Left common carotid artery plus branches (tissue), 1 donor: ENCODE measurements around a stretch of chr9.

GRCh38 chr9:100147774-100148678, 49.0 kb downstream of the INVS start:
- PRO-cap, result no peak

DNA sequence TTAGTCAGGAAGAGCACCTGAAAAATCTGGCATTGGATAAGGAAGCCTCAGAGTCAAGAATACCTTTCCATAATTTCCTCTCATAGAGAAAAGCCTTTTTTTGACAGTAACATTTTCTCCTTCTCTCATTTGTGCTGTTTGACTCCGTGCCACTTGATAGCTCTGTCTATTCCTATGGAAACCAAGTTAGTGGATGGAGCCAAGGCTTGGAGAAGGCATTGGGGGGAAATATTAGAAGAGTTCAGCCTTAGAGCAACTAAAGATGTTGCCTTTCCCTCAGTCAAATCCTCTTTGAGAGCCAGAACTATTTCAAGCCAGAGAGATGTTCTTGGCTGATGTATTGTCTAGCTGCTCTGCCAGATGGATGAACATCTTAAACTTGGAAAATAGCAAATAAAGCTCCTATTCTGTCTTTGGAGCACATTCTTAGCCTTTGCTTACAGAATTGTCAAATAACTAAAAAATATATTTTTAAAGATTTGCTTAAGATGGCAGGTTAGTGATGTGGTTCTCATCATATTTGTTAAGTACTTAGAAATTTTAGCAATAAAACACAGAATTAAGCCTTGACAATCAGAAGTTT, 112.5 kb downstream of the INVS start:
- PRO-cap, result no peak

DNA sequence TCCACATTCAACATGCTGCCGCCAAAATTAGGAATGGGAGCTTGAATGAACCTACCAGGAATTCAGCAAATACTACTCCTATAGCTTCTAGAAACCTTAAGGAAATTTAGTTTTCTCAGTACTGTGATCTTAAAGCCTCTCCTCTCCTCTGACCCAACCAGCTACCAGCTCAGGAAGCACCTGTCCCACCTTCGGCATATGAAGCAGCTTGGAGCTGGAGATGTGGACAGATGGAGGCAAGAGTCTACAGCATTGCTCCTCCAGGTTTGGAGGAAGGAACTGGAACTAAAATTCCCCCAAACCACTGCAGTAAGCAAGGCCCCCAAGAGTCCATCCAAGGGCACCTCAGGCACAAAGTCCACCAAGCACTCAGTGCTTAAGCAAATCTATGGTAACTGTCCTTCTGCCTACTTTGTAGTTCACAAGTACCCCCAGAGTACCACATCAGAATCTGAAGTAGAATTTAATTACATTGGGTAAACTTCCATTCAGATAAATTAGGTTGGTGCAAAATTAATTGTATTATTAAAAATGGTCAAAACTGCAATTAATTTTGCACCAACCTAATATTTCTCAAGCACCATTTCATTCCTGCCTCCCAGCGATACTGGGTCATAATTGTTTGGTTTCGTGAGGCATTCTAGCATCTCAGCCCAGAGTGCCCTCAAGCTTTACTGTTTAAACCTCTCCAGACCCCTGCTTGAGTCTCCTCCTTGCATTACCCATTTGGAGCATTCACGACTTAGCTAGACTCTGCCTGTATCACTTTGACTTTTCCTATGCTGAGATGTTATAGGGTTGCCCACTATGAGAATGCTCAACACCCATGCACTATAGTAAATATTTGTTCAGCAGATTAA, 55.8 kb downstream of the TEX10 start:
- PRO-cap, result no peak

GRCh38 chr9:100411408-100411959, 15.5 kb upstream of the MSANTD3 start:
- PRO-cap, result no peak

GRCh38 chr9:101354297-101355007, 30.4 kb downstream of the BAAT start:
- PRO-cap, result no peak

- PRO-cap, result no peak
Measured at GRCh38 chr9:101372411-101372641, 12.5 kb downstream of the BAAT start.

DNA sequence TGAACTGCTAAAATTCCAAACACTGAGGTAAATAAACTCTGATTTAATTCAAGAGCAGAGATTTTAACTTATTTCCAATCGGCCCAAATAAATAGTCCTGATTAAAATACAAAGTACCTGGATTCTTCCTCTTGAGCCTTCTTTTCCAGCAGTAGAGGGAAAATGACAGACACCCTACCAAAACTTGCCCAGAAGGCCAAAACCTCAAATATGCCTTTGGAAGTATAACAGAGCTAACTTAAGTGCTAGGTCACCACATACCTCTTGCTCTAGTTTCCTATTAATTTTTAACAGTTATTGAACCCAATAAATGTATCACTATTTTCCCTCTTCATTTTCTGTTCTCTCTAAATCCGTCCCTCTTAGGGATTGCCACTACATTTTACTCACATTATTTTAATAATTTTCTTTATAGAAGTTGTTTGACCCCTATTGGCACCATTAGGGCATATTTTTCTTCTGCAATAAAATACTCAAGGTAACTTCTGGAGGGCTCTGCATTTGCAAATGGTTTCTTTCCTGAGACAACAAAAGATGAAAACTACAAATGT, 1.4 kb downstream of the BAAT start:
- PRO-cap, result no peak

DNA sequence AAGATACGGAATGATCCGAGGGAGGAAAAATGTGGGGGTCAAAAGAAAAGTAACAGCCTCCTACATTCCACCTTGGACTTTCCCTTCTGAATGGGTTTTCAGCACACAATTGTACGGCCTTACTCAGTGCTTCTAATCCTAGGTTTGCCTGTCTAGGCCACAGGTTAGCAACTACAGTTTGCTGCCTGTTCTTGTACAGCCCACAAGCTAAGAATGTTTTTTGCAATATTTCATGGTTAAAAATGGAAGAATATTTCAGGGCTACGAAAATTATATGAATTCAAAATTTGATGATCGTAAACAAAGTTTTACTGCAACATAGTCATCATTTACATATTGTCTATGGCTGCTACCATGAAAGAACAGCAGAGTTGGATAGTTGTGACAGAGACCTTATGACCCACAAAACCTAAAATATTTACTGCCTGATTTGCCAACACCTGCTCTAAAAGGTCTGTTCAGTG, 599 bp upstream of the PGAP4 start:
- PRO-cap, result no peak

- PRO-cap, result no peak
Measured at GRCh38 chr9:101553892-101554205, 20.2 kb downstream of the RNF20 start.

DNA sequence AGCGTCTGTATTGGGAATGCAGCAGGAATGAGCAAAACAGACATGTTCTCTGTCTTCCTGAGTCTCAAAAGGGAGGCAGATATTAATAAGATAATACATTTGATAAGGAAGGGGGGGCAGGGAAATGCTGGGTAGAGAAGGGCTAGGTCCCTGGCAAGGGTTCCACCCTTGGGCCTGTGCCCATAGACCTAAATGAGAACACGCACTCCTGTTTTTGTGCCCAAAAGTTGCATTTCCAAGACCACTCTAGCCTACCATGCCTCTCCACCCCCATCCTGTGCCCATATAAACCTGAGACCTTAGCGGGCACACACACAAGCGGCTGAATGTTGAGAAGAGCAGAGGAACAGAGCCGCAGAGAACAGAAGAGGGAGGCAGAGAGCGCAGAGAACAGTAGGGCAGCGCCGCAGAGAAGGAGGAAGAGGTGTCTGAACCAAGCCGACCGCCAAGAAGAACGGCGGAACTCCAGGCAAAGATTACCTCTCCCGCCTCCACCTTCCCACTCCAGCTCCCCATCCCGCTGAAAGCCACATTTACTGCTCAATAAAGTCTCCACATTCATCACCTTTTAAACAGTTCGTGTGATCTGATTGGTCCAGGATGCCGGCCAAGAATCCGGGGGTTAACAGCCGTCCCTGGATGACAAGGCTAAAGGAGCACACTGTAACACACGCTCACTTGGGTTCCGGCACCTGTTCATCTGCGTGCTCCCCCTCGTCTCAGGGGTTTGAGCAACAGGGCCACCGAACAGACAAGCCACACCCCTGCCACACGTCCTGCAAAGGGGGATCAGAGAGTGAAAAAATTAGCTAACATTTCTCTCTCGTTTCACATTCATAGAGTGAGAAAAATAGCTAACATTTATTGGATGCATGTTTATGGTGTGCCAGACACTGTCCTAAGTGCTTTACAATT, 33.3 kb downstream of the GRIN3A start:
- PRO-cap, result no peak

DNA sequence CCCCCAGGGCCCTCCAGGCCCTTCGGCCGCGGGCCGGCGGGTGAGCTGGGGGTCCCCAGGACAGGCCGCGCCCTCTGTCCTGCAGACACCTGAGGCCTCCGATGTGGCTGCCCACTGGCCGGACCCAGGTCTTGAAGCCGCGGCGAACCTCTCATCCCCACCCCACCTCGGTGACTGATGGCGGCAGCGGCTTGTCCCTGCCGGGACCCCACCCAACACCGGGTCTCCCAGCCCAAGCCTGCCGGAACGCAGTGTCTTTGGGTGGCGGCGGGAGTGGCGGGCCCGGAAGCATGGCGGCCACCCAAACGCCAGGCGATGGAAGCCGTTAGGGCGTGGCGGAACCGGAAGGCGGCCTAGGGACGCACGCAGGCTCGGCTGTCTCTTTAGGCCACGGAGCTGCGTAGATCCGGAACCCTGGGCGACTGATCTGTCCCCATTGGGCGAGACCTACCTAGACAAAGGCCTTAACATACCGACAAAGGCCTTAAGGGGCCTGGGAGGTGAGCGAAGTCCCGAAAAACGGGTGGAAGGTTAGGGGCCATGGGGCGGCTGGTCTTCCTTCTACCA, 94.7 kb upstream of the SMC2 start:
- PRO-cap, result no peak

DNA sequence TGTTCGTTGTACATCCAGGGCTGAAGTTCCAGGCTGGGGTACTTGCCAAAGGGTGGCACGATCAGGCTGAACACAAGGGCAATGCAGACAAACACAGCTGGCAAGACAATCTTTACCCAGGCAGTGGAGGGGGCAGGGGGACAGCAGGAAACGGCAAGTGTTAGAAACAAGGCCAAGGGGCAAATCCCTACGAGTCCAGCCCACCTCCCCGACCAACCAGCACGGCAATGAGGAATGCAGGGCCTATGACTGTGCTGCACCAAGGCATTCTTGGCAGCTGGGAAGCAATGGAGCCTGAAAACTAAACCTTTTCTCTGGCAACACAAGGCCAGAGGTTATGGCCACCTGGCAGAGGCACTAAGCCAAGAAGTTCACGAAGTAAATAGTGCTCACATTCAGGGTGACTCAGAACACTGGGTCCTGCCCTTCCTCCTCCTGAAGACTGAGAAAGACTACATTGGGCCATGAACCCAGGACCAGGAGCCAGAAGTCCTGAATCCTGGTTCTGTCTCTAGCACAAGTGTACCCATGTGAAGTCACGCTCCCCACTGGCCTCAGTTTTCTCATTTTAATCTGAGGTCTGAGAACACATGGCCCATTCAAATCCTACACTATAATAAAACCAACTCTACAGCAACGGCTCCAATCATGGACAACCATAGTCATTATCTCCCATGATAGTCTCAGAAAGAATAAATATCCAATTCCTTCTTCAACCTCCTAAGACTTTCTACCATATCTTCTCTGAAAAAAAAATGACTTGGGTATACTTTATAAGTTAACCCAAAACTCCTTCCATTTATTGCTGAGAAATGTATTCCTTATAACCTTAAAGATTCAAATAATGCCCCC, 47.1 kb downstream of the NIPSNAP3B start:
- PRO-cap, result no peak

DNA sequence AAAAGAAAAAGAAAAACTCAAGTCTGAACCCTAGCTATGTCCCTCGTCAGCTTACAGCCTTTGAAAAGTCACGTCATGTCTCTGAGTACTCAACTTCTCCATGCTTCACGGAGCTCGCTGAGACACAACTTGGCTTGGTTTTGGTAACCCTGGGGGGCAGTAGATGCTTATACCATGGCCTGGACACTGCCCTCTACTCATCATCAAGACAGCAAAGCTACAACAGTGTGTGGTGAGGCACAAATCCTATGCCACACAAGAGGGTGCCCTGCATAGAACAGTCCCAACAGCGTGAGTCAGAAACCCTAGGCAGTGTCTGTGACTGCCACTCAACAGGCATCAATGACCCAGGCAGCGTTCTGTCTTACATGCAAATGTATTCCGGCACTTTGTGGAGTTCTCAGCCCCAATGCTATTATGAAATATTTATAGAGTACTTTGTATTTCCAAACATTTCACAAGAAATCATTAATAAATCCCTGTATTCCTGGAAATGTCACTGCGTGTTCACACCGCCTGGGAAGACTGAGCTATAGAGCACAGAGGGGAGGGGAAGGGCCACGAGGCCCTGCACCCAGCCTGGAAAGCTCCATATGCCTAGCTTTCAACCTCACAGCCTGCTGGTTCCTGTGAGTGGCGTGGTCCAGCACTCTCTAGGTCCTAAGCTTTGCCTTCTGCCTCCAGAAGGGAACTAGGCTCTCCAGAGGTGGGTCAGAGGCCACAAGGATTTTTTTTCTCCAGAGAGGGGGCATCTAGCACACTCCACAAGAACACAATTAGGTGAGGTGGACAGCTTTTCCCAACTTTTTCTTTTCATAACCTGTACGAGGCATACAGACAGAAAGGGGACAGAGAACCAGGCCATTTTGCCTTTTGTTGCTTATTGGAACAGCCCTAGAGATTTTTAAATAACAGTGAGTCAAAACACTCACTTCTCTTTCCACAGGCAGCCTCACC, 77.8 kb downstream of the NIPSNAP3B start:
- PRO-cap, result no peak

DNA sequence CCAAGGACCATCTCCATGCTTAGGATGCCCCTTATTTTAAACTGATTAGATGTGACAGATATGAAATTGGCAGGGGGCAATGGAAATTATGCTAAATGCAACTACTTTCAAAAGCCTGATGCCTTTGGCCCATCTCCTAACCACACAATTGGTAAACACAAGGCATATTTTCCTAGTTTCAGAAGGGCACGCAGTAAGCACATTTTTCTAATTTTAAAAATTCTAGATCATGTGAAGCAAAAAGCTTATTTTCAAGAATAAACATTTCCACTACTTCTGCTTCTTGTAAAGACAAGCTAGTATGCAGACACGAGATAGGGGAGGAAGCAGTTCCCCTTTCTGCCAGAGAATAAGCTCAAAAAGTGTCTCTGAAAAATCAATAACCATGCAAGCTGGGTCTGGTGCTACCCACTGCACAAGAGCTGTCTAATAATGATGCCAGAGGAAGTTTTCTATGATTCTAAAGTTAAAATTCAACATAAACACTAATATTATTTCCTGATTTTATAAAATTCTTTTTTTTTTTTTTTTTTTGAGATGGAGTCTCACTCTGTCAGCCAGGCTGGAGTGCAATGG, 67.6 kb downstream of the ABCA1 start:
- PRO-cap, result no peak

DNA sequence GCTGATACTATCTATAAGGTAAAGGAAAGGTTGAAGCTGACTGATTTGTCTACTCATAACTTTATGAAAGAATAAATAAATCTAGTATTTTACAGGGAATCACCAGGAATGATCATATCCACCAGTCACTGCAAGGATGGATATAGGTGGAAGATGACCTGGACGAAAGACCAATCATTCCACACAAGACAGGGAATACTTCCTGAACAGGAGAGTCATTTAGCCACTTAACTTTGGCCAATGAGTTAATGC, 60.4 kb downstream of the ABCA1 start:
- PRO-cap, result no peak

- PRO-cap, result no peak
Measured at GRCh38 chr9:104879677-104880151, 48.2 kb downstream of the ABCA1 start.

GRCh38 chr9:104906368-104907235, 21.4 kb downstream of the ABCA1 start:
- PRO-cap, result no peak

- PRO-cap, result unidirectional peak, minus-strand start at chr9:104991694
Measured at GRCh38 chr9:104991627-104992350, 63.8 kb upstream of the ABCA1 start.

DNA sequence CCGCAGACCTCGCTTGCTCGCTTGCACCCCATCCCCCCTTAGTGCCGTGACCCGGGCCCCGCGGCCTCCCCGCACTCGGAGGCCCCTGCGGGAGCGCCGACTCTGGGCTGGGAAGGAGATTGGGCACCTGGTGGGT, 907 bp downstream of the SLC44A1 start:
- PRO-cap, result bidirectional peak, plus-strand start outside the sequence, minus-strand start at position 40 of the sequence

GRCh38 chr9:105329750-105330025, 85.2 kb downstream of the SLC44A1 start:
- PRO-cap, result no peak